SEM (cell line): ENCODE data around the gene TMF1.

- PRO-cap = no peak
These were observed 637.3 kb downstream of the MAGI1 start for GRCh38 chr3:65401373-65401945.

DNA sequence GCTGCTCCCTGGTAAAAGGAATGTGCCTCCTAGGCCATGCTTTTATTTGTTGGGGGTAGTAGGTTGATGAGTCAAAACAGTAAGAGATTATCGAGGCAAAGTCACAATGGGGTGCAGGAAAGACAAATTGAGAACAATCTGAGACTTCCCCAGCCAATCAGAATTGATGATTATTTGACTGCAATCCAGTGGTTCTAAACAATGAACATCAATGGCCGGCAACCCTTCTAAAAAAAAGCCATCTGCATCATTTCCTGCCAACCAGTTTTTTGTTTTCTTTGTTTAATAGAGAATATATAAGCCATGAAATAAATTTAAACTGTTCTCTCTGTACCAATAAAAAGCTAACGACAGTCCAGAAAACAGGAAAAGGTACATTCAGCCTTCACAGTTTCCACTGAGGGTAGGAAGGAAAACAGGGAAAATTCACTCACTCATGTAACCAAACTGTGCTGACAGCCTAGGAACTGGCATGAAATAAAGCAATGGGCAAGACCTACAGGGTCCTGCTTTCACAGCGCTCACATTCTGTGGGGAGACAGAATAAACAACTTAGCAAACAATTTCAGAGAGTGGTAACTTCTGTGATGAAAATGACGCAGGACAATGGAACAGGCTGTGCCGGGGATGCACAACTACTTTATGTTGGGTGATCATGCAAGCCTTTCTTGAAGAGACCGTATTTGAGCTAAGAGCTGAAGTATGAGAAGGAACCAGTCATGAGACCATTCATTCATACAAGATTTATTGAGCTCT, 630.1 kb downstream of the MAGI1 start:
- PRO-cap = no peak

GRCh38 chr3:65420050-65420938, 618.4 kb downstream of the MAGI1 start:
- PRO-cap = no peak

DNA sequence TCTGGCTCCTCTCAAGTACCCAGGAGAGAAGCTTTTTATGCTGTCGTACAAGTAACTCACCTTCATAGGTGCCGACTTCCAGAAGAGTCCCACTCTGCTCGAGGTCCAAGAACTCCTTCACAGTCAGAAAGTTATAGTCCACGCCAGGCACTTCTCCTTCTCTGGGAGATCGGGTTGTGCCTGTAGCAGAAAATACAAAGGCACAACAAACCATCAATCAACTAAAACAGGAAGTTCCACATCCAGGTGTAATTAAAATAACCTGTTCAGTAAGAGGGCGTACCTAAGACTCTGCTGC, 545.3 kb downstream of the MAGI1 start:
- PRO-cap = no peak

DNA sequence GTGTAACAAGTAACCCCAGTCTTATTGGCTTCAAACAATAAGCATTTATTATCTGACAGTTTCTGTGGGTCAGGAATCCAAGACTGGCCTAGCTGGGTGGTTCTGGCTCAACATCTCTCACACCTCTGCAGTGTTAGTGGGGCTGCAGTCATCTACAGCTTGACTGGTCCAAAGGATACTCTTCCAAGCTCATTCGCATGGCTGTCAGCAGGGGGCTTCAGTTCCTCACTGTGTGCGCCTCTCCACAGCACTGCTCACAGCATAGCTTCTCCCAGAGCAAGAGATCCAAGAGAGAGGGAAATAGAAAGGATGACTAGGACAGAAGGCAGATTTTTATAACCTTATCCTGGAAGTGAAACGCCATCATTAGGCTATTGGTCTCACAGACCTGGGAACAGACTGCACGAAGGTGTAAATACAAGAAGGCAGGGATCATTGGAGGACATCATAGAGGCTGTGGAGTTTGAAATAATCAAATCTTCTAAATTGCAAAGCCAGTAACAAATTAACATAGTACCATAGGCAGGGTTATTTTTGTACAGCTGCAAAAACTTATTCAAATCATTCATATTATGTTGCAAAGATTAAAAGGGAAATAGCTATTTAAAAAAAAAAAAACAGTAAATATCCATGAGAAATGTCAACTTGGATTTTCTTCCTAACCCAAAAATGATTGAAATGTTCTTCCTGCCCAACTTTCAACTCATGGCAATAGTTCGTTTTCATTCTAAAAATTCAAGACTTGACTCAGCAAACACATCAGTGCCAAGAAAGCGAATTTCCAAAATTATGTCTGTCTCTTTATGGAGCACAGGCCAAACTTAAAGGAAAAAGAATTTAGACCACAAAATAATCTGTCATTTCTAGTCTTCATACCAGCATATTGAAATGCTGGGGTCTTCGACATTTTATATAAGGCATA, 64.0 kb downstream of the MAGI1 start:
- PRO-cap = no peak

GRCh38 chr3:66299751-66300202, 79.0 kb downstream of the SLC25A26 start:
- PRO-cap = no peak

- PRO-cap = no peak
These were observed 86.1 kb downstream of the SLC25A26 start for GRCh38 chr3:66306886-66307291.

DNA sequence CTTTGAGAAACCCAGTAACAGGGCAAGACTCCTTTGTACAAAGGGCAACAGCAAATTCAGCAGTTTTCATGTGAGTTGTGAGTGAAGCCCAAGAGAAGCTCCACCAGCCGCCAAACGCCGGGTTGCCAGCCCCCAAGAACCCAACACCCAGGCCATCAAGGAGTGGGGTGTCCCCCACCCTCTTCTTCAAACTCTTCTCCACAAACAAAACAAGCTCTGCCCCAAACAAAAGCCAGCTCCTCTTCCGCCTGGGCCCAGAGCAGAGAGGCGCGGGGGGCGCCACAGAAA, 96.0 kb downstream of the LRIG1 start:
- PRO-cap = no peak

- PRO-cap = no peak
These were observed 88.0 kb downstream of the LRIG1 start for GRCh38 chr3:66412505-66413472.

- PRO-cap = no peak
These were observed 48.6 kb downstream of the LRIG1 start for GRCh38 chr3:66452120-66452645.

DNA sequence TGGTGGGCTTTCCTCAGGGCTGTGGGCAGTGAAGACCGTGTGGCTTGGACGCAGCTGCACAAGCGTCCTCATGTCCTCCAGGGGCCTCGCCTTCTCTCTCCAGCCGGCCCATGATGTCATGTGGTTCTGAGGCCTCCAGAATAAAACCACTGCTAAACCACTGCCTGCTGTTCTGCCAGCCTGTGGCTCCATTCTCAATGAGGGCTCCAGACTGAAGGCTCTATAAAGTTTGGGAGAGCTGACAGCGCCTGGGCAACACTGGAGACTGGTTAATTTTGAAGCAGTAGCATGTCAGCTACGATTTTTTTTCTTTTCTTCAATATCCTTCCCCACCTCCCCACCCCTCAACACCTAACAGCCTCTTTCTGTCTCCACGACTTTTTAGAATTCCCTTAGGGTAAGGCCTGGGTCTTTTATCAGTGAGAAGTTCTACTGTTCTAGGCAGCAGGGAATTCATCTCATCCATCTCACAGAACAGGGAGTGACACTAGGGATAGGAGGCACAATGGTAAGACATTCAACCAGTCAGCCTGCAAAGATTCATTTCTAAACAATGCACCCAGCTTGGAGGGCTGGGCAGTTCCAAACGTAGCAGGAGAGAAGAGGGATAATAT, 43.8 kb downstream of the LRIG1 start:
- PRO-cap = no peak

DNA sequence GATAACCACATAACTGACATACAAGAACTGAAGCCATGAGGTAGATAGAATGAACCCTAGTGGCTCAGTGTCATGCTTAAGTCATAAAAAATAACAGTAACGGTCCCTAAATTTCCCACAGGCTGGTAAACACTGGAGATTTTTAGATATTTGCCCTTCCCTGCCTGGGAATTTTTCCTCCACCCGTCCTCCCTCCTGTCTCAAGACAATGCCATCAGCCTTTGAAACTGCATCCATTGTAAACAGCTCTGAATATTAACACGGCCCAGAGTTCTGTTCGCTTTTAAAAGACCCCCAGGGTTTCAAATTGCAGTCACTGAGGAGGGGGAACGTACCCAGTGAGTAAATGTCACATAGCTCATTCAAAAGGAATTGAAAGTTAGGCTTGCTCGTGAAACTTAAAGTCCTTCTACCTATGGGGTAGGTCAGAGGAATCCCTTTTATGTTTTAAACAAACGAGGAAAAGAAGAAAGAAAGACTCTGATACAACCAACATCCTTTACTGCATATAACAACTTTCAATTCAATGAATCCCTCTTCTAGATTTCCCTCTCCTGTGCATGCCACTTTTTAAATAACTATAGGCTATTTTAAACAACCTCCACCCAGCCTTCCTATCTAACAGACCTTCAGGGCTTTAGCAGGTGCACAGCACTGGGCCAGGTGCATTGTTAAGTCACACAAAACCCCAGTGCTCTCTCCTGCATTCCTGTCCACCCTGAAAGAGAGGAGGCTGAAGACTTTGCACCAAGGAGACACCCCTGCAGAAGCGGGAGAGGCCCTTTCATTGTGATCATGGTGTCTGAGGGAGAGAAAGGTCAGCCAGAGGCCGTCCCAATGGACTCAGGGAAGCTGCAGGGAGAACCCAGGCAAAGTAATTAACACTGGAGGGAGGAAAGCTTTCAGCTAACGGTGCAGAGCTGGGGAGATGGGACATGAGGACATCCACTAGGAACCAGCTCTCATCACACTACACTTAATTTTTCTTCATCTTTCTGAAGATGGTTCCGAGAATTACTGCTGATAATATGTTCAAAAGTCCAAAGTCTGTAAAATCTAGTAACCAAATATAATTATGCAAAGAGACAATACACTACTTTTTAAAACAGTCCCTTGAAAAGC, 5.4 kb downstream of the LRIG1 start:
- PRO-cap = no peak

DNA sequence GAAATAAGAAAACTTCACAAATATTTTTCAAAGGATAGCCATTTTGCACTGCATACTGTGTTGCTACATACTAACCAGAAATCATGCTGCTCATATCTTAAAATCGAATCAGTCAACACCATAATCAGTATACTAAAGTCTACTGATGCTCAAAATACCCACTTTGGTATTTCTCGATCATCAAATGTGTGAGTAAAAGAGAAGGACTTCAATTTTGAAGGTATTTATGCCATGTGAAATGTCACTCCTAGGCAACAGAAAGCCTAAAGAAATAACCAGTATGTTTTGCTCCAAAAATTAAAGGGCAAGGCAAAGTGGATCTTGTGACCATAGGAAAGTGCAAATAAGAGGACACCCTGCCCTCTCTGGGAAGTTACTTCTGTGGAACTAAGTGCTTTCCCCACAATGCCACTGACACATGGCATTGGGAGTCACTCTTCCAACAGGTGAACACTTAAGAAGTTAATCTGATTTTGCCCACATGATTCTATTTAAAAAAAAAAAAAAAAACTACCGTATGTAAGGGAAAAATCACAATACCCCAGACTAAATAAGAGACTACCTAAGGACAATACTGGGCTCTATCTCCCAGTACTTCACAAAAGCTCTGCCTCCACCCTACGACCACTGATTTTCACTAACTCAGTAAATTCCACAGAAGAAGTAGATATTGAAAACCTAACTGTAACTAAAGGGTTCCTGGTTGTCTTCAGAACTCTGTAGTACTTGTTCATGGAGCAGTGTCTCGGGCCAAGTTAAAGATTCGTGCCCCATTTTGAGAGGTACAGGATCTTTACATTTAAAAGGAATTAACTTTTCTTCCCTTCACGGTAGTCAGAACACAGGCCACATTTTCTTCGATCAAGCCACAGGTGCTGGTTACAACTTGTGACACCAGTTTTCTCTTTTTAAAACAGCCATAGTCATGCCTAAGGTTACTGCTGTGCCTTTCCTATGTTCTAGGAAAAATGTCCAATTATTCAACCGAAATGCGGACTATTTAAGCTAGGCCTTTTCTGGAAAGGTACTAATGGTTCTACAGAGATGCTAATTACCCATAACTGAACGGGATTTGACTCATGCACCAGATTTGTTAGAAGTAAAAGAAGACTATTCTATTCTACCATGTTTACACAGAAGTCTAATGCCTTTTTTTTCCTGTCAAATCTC, 2.4 kb downstream of the LRIG1 start:
- PRO-cap = no peak

DNA sequence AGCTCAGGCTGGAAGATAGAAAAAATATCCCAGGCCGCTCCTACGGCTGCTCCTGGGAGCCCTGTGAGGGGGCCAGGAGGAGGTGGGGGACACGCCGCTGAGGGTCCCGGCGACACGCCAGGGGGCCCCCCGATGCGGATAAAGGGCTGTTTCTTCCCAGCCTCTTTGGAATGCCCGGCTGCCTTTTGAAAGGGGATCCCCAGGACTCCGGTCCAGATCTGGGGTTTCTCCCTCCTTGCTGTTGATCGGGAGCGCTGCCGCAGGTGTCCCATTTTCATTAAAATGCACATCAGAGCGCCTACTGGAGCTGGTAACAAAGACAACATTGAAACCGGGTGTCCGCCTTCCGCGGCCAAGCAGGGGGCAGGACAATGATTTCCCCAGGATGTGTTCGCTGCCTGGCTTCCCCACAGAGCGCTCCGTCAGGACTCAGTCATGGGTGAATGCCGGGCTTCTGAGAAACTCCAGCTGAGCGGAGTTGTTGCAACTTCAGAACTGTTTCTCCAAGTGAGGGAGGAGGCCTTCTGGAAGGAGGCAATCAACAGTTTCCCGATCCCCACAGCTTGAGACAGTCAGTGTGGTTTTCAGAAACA, 200.0 kb upstream of the KBTBD8 start:
- PRO-cap = no peak

GRCh38 chr3:66820194-66820436, 178.0 kb upstream of the KBTBD8 start:
- PRO-cap = no peak

- PRO-cap = unidirectional peak, minus-strand start at chr3:67000161
These were observed 2.0 kb downstream of the KBTBD8 start for GRCh38 chr3:66999948-67000590.

DNA sequence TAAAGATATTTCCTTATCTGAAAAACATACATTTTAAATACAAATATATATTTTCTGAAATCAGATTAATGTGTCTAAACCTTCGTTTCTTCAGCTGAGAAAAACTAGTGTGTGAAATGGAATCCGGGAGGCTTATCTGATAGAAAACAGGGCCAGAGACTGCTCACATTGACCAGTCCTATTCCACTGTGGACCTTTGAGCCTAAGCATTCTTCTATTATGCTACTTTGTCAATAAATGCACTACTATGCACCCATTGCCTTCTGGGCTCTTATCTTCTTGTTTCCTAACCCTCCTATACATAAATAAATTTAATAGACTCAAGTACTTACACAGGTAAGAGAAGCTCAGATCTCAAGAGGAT, 298.4 kb downstream of the KBTBD8 start:
- PRO-cap = no peak

GRCh38 chr3:67489897-67490176, 164.6 kb downstream of the SUCLG2 start:
- PRO-cap = no peak

DNA sequence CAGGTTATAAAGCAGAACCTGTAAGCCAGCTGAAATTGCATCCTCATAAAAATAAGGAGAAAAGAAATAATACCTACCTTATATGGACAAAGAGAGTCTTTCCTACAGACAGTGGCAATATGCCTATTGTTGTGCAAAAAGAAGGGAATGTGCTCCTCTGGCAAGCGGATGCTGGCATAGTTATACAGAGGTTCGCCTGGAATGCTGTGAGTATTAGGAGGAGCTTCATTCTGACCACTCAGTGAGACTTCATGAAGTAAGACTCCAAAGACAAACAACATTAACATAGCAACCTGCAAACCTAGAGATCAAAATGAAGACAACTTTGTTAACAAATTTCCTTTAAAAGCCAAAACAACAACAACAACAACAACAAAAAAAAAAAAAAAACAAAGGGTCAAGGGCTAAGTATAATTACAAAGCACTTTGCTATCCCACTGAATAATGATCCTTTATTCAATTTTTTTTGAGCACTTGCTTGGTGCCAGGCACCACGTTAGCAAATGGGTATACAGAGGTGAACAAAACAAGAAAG, 3.9 kb downstream of the EOGT start:
- PRO-cap = no peak

GRCh38 chr3:69051750-69052638, at the start of gene TMF1:
TMF1 (minus strand) TSS chr3:69052333.
- PRO-cap = unidirectional peak, plus-strand start at chr3:69051876; bidirectional peak, plus-strand start at chr3:69052437, minus-strand start at chr3:69052333